Hepatocyte (in vitro differentiated cells and primary cell): ENCODE measurements around a stretch of chr3.

DNA sequence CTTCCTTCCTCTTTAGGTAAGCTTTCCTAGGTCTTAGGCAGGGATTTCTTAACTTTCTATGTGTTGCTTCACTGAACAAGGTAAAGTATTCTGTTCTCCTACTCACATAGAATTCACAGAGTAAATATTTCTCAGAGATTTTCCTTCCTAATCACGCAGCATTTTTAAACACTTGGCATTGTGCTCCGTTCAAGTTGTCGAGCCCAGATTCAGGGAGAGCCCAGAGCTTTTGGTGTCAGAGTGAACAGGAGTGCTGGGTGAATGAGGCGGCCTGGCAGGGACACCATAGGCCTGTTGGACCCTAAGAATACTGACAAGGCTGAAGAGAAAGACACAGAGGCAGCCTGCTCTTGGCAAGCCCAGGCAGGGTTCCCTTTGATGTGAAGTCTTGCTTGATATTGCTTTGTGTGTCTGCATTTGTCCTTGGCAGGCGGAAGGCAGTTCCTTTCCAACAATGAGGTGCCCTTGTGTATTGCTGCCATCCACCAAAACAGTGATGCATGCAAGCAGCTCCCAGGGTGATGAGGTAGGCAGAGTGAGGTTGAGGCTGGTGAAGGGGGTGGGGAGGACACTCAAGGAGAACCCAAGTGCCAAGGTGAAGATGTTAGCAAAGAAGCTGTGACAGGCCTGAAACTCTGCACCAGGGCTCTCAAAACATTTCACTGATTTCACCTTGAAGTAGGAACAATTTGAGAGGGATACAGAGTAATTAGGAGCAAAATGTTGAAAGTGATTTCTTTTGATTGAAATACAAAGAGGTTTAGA, 152.7 kb upstream of the TSC22D2 start:
- RAMPAGE, long total RNA, result no peak
- RRBS, result no CpG with 5 or more reads among the region's 5 CpGs

- RAMPAGE, long total RNA, result no peak
- RRBS, result no CpG with 5 or more reads among the region's 5 CpGs
These were observed 22.7 kb upstream of the TSC22D2 start for GRCh38 chr3:150385262-150385864.

DNA sequence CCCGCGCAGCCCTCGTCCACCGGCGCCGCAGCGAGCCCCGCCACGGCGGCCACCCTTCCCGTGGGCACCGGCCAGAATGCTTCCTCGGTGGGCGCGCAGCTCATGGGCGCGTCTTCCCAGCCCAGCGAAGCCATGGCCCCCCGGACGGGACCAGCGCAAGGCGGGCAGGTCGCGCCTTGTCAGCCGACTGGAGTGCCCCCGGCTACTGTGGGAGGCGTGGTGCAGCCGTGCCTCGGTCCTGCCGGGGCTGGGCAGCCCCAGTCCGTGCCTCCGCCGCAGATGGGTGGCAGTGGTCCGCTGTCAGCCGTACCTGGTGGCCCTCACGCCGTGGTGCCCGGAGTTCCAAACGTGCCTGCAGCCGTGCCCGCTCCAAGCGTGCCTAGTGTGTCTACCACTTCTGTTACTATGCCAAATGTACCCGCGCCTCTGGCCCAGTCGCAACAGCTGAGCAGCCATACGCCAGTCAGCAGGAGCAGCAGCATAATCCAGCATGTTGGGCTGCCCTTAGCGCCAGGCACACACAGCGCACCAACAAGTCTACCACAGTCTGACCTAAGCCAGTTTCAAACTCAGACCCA, 2.5 kb downstream of the TSC22D2 start:
- RAMPAGE, long total RNA, result no peak
- RRBS, result 1% methylated on average over 37 of the region's 48 CpGs

GRCh38 chr3:150426251-150426499, 18.1 kb downstream of the TSC22D2 start:
- RAMPAGE, long total RNA, result no peak
- RRBS, result no CpG with 5 or more reads among the region's 2 CpGs

- RAMPAGE, long total RNA, result no peak
- RRBS, result no CpG with 5 or more reads among the region's 10 CpGs
These were observed 22.1 kb downstream of the SIAH2 start for GRCh38 chr3:150740703-150741358.

- RAMPAGE, long total RNA, result no peak
- RRBS, result no CpG with 5 or more reads among the region's 7 CpGs
These were observed 67.8 kb upstream of the SIAH2 start for GRCh38 chr3:150830721-150831279.

DNA sequence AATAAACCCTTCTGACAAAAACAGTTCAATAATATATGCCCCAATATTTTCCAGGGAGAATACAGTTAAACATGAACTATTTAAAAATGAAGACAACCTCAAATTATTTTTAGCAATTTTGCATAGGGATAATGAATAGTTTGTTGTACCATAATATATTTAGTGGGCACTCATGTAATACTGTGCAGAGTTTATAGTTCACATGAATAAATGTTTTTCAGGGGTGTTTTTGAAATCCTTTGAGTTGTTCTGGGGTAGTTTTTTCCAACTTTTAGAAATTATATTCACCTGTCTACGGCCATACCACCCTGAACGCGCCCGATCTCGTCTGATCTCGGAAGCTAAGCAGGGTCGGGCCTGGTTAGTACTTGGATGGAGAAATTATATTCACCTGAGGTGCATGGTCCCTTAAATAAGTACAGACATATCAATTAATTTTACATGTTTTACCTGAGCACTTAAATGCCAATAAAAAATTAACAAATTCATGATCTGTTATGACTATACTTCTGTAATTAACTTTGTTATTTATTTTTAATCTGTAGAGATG, 15.1 kb downstream of the GPR171 start:
- RAMPAGE, long total RNA, result no peak
- RRBS, result no CpG with 5 or more reads among the region's 7 CpGs

DNA sequence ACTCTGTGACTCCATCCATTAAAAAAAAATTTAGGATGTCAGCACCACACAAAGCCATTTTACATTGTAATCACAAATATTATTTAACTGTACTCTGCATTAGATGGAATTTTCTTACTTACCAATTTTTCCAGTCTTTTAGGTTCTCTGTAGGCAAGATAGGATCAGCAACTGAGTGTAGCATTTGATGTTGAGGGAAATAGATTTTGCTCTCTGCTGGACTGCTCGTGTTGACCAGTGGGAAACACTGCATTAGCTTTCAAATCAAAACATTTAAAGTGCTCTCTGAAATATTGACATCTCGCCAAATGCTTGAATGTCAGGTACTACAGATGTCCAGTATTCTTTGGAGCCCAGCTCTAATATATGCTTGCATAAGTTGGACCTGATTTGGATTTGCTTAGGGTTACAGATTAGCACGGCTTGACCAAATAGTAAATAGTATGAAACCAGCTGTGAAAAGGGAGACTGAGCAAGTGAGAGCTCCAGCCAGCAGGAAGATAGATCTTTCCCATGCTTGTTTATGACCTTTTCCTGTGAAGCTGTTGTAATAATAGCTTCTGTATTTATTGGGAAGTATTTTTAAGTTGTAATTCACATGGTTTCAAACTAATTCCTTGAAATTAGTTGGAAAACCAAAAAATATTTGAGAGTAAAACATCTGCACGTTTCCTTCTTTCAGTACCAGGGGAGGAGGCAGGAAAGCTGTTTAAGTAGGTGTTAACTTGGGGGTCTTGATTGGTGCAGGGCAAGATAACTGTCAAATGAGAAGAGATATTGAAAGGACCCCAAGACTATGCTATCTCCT, 29.4 kb downstream of the P2RY14 start:
- RAMPAGE, long total RNA, result no peak
- RRBS, result no CpG with 5 or more reads among the region's 4 CpGs

GRCh38 chr3:151814445-151814923, 568 bp downstream of the AADAC start:
- RAMPAGE, long total RNA, result no peak
- RRBS, result no CpG with 5 or more reads among the region's 4 CpGs

- RAMPAGE, long total RNA, result no peak
- RRBS, result no CpG with 5 or more reads among the region's 6 CpGs
These were observed 1.8 kb upstream of the SUCNR1 start for GRCh38 chr3:151871580-151872188.

DNA sequence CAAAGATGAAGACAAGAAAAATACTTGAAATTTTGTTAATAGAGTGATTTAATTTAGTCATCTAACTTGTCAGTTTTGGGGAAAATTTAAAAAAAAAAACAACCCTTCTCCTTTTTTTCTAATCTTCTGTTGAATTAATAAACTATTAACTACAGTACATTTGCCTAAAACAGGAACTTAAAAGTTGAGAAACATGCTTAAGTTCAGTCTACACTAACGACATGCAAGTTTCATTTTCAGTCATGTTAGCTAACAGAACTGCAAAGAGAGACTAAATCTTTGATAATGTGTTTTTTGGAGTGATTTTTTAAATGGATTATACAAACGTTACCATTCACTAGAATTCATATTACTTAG, 72.0 kb upstream of the MBNL1 start:
- RAMPAGE, long total RNA, result no peak
- RRBS, result no CpG with 5 or more reads among the region's 2 CpGs

DNA sequence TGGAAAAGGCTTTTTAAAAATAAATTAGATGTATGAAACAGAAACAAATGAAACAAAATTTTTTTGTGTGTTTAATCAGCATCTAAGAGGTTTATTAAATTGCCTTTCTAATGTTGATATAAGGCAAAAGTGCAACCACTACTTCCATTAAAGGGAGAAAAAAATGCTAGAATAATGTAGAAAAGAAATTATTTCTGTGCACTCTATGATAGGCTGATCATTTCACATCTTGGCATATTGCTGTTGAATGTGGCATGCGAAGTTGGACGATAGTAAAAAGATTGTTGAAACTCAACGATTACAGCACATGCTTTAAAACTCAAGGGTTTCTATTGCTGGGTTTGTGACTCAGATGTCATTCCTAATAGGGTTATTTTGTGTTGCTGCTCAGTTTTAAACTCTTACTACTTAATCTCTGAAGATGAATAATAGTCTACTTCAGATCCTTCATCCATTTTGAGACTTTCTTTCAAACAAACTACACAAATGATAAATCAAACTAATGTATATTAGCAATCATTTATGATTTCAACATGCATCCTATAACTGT, 71.4 kb upstream of the MBNL1 start:
- RAMPAGE, long total RNA, result no peak
- RRBS, result no CpG with 5 or more reads among the region's 3 CpGs

DNA sequence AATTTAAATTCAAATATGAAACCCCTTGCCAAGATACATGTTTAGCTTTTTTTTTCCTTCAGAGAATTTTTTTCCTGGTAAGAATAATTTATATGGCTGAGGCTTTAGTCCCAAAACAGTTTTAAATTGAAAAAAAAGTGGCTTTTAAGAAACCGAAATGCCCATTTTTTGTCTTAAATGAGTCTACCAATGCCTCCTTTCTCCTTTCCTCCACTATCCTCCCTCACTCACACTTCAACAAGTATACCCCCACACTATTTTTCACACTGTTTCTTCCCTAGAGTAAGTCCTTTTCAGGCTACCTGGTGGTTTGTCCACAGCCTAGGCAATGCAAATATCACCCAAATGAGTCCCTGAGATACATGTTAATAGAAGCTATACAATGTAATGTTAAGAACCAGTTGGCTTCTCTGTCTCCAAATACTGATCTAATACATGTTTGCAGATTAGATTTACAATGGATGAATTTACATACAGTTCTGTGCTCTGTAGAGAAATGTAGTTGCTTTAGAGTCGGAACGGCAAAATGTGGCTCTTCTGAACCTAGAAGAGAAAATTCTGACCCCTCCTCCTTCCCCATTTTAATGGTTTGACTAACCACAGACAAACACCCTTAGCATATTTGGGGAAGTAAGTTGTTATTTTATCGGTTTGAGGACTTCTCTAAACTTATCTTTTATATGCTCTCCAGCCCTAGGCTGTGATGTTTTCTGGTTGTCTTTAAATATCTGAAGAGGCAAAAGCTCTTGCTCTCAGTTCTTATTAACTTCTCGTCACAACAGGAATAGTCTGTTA, 63.6 kb upstream of the MBNL1 start:
- RAMPAGE, long total RNA, result no peak
- RRBS, result no CpG with 5 or more reads among the region's 5 CpGs

- RAMPAGE, long total RNA, result no peak
- RRBS, result no CpG with 5 or more reads among the region's 4 CpGs
These were observed 11.7 kb downstream of the MBNL1 start for GRCh38 chr3:152280391-152280869.

- RAMPAGE, long total RNA, result no peak
- RRBS, result no CpG with 5 or more reads among the region's 5 CpGs
These were observed 33.8 kb downstream of the MBNL1 start for GRCh38 chr3:152302370-152303060.

GRCh38 chr3:152315965-152316760, 47.4 kb downstream of the MBNL1 start:
- RAMPAGE, long total RNA, result no peak
- RRBS, result no CpG with 5 or more reads among the region's 5 CpGs

- RAMPAGE, long total RNA, result no peak
- RRBS, result no CpG with 5 or more reads among the region's 9 CpGs
These were observed 58.3 kb downstream of the MBNL1 start for GRCh38 chr3:152326860-152327653.

GRCh38 chr3:152352799-152353482, 84.2 kb downstream of the MBNL1 start:
- RAMPAGE, long total RNA, result no peak
- RRBS, result no CpG with 5 or more reads among the region's 4 CpGs

- RAMPAGE, long total RNA, result no peak
- RRBS, result no CpG with 5 or more reads among the region's 8 CpGs
These were observed 108.0 kb downstream of the MBNL1 start for GRCh38 chr3:152376610-152377314.

GRCh38 chr3:152402944-152404077, 134.6 kb downstream of the MBNL1 start:
- RAMPAGE, long total RNA, result no peak
- RRBS, result no CpG with 5 or more reads among the region's 7 CpGs